Peritoneum (tissue), 1 donor: ENCODE measurements around a stretch of chr7.

GRCh38 chr7:114996593-114997481, 74.9 kb downstream of the MDFIC start:
- PRO-cap, result no peak

DNA sequence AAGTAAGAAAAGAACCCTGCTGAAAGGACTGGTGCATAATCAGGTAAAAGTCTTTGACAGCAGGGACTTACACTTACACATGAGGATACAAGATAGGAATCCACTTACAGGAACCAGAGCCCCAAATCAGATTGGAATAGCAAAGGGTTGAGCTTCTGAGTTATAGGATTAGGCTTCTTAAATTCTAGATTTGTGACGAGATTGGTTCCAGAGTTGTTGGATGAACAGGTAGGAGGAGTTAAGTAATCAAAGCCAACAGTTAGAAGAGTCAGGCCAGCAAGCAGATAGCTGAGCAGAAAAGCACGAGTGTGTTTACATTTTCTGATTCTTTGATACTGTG, 166.9 kb downstream of the MDFIC start:
- PRO-cap, result no peak

GRCh38 chr7:115230984-115231654, 309.2 kb downstream of the MDFIC start:
- PRO-cap, result no peak

DNA sequence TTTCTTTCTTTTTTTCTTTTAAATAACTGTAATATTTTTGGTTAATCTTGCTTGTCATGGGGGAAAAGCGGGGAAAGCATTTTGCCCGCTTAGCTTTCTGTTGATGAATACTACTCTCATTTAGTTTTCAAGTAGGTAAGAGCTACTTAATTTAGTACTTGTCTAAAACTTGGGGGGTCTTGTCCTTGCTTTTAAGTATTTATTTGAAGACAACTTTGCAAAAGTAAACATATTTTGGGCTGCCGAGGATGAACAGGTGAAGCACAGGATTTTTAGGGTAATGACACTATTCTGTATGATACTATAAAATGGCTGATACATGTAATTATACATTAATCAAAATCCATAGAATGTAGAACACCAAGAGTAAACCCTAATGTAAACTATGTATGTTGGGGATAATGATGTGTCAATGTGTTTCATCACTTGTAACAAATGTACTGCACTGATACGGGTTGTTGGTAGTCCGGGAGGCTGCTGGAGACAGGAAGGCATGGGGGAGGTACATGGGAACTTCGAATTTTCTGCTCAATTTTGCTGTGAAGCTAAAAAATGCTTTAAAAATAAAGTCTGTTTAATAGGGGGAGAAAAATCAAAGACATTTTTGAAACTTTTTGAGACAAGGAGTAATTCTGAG, 1.8 kb downstream of the TES start:
- PRO-cap, result no peak

DNA sequence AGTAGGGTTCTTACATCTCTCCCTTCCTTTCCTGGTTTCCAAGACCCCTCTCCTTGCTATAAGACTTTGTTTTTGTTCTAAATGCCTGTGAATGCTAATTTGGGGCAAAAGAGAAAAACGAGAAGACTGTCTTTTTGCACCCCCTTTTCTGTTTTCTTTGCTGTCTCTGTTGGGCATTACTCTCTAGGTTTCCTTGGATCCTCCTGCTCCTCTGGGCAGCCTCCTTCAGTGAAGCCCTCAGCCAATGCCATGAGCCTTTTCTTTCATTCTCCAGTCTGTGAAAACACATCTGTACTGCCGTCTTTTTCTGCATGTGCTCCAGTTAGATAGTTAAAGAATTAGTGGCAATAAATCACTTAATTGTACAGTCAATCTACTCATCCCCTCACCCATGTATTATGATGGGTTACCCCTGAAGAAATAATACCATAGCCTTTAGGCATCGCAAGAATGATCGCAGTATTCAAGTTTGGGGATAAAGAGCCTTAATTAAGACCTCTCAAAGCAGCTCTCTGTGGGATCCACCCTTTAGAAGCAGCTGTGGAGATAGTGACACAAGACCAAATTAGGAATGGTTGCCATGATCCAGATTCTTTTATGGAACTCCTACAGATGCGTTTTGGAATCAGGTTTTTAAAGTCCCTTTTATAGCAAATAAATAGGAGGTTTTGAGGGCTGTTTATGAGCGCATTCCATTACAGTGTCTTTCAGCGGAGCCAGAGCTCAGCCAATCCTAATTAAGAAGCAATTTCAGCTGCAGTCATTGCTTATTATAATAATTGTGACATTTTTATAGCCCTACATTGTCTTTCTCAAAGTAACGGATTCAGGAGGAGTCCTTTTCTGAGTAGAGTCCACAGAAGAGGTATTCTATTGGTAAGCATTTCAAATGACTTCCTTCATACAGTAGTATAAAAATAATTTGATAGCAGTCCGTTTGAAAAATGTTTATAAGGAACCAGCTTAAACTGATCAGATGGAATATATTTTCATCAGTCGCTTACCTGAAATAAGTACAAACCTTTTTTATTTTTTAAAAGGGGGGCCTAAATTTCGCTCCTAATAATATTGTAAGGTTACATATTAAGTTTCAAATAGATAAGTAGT, 12.2 kb downstream of the TES start:
- PRO-cap, result no peak

- PRO-cap, result no peak
Measured at GRCh38 chr7:116228264-116228622, 17.9 kb downstream of the TES start.

DNA sequence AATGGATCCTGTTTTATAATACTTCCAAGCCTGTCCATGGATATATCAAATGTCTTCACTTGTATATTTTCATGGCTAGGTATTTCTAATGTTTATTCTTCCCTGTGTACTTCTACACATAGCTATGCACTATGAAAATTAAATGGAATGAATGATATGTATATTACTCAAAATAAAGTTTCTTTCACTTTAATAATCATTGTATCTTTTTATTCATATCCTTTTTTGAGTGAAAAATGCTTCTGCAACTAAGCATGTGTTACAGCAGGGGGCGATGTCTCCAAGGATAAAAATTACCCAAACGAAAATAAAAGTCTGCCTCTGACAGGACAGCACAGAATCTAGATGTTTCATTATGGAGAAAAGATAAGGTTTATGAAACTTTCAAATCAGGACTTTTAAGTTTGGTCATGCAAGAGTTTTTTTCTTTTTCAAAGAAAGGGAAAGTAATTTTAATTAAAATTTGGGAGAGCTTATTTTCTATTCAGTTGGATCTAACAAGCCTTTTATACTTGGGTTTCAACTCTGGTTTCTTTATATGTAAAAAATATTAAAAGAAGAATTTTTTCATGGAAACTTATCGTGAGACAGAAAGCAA, 48.4 kb downstream of the TES start:
- PRO-cap, result no peak

DNA sequence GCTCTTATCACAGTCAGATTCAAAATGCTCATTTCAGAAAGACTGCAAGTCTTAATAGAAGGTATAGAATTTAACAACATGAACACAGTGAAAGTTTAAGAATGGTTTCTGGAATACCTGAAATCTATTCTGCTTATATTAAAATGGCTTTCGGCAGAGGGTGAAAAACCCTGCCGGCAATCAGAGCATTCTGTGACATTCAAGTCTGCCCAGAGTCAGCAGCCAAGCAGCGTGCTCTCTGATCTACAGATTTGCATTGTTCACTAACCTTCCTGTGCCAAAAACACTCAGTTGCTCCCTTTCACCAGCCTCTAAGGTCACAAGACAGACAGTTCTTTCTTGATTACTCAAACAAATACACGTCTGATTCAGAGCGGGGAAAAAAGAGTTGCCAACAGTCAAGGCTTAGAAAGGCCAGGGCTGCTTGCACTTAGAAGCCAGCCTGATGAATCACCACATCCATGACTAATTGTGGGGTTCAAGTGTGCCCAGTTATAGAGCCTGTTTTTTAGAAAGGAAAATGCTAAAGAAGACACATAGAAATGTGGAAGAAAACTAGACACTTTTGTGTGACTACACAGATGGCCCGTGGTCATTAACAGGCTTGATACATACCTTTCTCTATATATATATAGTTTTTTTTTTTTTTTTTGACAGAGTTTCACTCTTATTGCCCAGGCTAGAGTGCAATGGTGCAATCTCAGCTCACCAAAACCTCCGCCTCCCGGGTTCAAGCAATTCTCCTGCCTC, 106.9 kb downstream of the TES start:
- PRO-cap, result no peak

- PRO-cap, result no peak
Measured at GRCh38 chr7:116393484-116394266, 105.9 kb upstream of the CAV2 start.

DNA sequence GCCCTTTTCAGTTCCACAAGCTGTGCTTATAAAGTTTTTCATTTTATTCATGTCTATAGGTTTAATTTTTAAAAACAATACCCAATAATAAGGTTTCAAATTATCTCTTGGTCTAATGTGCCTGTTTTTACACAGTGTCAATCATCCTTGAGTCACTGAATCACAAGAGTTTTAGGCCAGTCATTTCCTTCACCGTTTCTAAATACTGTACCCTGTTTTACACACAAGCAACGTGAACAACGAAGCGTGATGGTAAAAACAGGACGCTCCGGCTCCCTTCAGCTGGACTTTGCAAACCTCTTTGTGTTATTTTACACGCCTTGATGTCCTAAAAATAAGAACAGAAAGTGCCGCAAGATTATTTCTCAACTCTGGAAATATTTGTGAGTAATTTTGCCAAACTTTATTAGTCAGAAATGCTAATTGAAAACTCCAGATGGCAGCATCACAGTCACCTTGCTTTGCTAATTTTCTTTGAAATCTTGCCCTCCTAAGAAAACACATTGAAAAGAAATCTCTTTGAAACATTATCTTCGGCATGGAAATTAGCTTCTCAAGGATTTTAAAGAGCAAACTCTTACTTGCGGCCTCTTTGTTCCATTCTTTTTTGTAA, 38.5 kb upstream of the MET start:
- PRO-cap, result no peak

- PRO-cap, result no peak
Measured at GRCh38 chr7:116671466-116672131, 397 bp upstream of the MET start.

- PRO-cap, result no peak
Measured at GRCh38 chr7:116780781-116781419, 81.5 kb upstream of the CAPZA2 start.

- PRO-cap, result no peak
Measured at GRCh38 chr7:116812744-116813421, 49.5 kb upstream of the CAPZA2 start.

- PRO-cap, result no peak
Measured at GRCh38 chr7:116951403-116952103, 1.7 kb upstream of the ST7 start.

GRCh38 chr7:117051144-117051783, 98.0 kb downstream of the ST7 start:
- PRO-cap, result no peak

- PRO-cap, result no peak
Measured at GRCh38 chr7:117771804-117772136, 101.5 kb downstream of the CTTNBP2 start.

DNA sequence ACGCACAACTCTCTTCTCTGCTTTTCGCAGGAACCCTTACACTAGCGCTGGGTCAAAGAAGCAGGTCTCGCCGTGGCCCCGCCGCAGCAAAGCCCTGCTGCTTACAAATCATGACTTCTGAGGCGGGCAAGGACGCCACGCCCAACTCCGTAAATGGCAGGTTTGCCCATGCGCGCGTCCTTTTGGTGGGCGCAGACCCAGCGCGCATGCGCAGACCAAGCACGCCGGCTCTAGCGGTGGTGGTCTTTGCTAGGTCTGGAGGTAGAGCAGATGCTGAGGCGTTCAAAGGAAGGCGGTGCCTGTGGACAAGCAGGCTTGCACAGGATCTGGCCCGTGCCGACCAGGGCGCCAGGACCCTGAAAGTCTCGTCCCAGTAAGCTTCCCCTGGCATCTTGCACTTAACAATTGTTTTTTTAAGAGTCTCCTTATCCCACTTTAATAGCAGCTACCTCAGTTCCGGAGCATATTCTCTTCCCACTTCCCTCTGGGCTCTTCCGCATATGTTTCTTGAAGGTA, 10.0 kb upstream of the ANKRD7 start:
- PRO-cap, result no peak

GRCh38 chr7:120933497-120933940, 17.1 kb upstream of the ING3 start:
- PRO-cap, result no peak

DNA sequence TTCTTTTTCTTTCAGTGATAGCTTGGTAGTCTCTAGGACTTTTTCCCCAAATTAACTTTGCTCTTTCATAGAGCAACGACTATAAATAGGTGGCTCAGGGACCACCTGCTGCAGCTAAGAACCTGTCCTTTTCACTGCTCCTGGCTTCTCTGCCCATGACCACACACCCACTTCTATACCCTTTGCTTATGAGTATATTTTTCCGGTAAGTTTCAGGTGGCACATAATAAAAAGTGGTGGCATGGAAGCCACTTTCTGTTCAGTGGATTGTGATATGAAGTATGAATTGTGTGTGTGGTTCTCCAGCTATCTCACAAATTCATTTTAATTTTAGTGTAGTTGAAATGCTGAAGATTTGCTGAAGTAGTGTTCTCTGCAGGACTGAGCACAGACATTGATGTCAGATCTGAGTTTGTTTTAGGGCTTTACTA, 1.3 kb downstream of the ING3 start:
- PRO-cap, result no peak

DNA sequence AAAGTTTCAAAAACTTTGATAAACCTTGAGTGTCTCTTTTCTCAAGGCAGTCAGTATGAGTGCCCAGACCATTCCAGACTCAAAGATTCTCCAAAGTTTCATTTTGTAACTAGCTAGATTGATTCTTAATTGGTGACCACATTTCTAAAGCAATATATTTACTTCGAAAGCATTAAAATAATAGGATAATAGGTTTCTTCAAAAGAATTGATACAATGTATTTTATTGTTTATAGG, 1.6 kb downstream of the CPED1 start:
- PRO-cap, result no peak